Hair follicular keratinocyte (primary cell): ENCODE measurements around a stretch of chr17.

DNA sequence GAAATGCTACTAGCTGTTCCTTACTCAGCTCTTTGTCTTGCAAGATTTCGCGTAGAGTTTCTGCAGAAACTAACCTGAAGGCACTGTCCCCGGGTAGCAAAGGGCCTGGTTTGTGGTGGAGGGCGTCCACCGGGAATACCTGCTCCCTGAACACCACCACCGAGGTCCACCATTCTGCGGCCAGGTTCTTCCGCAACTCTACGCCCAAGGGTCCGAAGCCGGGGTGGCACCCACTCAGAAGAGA is 474 bp downstream of the POLG2 start:
- RAMPAGE, long total RNA: no peak

DNA sequence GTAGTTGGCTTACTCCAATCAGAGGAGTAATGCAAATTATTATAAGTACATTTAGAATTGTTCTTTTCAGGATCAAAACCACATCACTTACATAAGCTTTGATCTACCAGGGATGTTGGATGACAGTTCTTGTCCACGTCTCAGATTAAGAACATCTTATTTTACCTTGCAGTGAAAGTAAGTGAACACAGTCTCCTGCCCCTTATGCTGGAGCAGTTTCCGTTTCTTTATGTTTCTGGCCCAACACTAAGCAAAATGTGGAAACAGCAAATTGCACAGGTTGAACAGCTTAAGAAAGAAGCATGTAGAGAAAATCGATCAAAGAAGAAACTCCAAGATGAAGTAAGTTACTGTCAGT is 25.9 kb downstream of the CEP95 start:
- RAMPAGE, long total RNA: no peak

DNA sequence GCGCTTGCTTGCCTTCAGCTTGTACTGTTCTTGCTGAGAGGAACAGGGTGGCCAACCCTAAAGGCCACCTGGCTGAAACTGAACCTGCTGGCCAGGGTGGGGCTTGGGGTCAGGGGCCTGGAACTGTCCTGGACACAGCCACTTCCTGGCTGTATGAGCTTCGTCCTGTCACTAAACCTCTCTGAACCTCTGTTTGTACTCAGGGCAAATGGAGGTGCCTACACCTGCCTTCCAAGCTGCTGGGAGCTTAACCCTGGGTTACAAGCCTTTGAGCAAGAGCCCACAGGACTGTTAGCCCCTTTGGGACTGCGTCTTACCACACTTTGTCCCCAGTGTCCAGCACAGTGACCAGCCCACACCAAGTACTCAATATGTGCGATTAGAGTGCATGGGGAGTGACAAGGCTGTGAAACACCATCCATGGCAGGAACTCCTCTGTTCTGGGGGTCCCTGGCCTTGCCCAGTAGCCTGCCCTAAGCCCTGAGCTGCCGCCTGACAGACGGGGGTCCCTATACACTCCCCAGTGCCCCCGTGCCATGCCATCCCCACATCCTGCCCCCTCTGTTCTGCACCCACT is 112.7 kb upstream of the SMURF2 start:
- RAMPAGE, long total RNA: no peak

- RAMPAGE, long total RNA: no peak
Measured at GRCh38 chr17:64778291-64779324, 116.5 kb upstream of the SMURF2 start.

DNA sequence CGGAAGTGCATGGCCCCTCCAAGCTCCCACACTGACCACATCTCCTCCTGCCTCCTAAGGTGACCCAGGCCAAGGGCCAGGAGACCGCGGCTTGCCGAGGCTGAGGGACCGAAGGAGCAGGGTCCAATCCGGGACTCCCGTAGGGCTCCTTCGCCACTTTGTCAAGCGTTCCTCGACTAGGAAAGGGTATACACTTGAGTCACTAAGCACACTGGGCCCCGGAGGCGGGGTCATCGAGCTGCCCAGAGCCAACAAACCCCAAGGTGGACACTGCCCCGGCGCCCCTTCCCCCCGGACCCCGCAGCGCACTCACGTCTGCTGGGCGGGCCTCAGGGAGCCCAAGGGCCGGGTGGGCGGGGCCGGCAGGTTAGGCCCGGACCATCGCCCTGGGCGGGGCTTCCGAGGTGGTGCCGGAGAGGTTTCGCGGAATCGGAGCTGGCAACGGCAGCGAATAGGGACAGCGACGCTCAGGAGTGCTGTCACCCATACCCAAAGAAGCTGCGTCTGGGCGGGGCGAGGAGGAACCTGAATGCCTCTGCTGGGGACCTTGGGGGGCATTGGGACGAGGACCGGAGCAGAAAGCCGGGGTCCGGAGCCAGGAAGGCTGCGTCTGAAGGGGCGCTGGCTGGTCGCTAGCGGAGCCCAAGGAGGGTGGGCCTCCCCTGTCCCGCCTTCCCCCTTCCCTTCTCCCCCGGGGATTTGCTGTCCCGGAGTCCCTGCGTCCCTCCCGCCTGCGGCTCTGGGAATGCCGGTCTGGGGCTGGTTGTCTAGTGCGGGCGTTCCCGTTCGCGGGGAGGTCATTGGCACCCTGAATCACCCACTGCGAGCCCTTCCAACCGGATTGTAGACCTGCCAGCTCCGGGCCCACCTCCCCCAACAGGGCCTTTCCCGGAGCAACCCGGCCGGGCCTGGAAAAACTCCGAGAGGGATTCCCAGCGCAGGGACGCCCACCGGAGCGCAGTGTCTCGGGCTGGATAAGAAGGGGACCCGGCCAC is 118.2 kb upstream of the SMURF2 start:
- RAMPAGE, long total RNA: no peak

DNA sequence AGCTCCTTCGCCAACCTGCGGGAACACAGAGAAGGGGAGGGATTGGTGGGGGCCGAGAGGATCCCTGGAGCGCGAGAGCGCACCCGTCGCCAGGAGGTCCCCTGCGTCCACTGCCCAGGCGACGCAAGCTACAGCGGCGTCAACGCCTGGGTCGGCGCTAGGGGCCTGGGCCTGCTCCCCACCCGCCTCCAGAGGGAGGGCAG is 118.8 kb upstream of the SMURF2 start:
- RAMPAGE, long total RNA: no peak

GRCh38 chr17:64974089-64974891 is 55.0 kb upstream of the LRRC37A3 start:
- RAMPAGE, long total RNA: no peak

GRCh38 chr17:65035119-65035572 is 21.4 kb downstream of the GNA13 start:
- RAMPAGE, long total RNA: no peak

GRCh38 chr17:65072593-65072965 is 16.0 kb upstream of the GNA13 start:
- RAMPAGE, long total RNA: no peak

DNA sequence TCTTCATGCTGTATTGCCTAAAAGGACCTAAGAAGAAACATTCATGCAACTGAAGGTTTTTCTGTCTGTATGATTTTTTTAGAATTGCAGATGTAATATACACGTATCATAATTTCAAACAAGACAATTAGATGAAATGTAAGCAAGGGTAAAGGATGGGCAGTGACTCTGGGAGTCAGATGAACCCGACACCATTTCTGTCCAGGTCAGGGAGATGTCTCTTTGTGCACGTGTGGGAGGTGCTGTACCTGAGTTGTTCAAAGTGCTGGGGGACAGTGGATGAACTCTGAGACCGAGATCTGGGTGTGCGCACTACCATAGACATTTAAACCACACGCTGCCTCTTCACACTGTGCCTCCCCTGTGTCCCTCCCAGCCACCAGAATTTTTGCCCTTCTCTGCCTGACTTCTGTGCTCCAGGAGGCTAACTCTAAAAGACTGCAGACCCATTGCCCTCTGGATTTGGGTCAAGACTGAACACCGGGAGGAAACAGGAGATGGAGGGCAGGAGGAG is 5.9 kb upstream of the RGS9 start:
- RAMPAGE, long total RNA: no peak

DNA sequence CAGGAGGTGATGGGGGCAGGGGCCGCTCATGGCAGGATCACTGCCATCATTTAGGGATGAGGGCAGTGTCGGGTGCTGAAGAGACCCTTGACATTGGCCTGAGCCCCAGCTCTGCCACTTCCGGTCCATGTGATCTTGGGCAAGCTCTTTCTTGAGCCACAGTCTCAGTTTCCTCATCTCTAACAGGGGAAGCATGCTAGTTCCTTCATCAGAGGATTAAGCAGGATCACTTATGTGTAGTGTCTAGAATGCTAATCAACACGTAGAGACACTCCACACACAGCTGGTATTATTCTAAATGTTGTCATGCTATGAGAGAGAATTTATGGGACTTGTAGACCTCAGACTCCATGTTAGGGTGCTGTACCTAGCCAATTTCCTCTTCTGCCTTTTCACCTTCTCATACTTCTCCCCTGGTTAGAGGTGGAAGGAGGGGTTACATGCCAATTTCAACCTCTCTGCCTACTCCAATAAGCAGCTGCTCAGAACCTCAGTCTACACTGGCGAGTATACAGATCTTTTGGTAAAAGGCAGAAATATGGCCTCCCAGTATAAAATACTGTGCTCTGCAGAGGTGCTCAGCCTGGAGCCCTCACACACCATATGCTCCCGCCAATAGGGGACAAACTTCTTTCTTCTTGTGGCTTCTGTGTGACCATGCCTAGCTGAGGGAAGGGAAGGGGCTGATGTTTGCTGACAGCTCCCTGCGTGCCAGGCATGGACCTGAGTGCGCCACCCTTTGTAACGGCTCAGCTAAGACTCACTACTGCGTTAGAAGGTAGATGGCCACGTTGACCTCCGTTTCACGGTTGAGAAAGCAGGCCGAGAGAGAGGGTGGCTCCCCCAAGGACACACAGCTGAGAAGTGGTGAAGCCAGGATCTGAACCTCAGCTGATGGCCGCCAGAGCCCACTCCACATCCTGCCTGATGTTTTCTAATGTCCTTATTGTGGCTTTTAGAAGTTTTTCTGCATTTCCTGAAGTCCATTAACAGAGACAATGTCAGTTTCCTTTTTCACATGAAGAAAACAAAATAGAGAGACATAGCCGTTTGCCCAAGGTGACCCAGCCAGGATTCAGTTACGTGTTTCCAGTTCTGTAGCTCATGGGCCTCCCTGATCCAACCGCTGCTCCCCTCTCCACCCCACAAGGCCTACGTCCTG is 44.8 kb downstream of the RGS9 start:
- RAMPAGE, long total RNA: no peak

DNA sequence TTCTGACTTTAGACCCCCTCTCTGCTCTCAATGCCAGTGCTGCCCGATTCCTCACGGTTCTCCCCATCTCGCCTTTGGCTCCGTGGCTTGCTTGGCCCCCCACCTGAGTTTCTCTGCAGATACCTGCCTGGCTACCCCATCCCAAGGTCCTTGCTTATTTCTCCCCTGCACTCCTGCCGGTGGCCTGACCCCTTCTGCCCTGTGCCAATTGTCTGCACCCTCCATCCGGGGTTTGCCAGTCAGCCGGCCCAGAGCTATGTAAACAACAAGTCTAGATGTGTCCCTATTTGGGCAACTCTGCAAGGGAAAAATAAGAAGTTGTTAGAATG is 46.4 kb downstream of the RGS9 start:
- RAMPAGE, long total RNA: no peak

GRCh38 chr17:65290589-65291162 is 153.5 kb downstream of the RGS9 start:
- RAMPAGE, long total RNA: no peak

DNA sequence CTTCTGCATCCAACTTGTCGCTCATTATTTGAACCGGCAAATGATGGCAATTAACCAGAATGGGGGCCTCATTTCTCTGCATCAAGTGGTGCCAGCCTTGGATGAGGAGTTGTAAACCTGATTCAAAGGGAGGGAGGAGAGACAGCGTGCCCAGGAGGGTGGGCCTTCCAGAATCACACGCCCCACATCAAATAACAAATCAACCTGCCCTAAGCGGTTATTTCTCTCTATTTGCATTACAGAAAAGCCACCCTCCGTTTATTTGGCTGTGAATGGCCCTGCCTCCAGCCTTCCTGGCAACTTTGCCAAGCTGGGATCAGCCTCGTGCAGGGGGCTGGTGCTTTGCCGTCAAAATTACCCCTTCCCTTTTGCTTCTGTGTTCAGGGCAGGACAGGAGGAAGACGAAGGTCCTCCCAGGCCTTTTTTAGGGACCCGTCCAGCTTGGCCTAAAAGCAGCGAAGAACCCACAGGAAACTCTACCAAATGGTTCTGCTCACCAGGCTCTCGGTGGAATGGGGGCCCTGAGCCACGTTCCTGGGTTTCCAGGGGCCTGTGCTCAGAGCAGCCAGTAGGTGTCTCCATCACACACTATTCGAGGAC is 156.7 kb downstream of the RGS9 start:
- RAMPAGE, long total RNA: no peak

- RAMPAGE, long total RNA: no peak
Measured at GRCh38 chr17:65585473-65585886, 24.0 kb upstream of the AXIN2 start.

DNA sequence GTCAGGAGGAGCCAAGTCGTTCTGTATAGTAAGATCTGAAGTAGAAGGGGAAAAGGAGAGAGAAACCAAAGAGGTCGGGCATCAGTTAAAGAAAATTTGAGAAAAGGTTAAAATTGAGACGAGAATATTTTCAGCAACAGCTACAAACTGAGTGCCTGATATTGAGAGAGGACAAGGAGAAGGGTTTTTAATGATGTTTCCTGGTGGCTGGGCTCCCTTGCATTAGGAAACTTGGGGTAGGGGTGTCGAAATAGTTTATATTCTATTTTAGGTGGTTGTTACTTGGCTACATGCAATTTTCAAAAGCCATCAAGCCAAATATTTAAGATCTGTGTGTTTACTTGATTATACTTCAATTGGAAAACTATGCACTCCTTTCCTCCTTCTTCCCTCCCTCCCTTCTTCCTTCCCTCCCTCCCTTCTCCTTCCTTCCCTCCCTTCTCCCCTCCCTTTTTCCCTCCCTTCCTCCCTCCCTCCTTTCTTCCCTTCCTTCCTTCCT is 1.7 kb upstream of the APOH start:
- RAMPAGE, long total RNA: no peak

- RAMPAGE, long total RNA: no peak
Measured at GRCh38 chr17:66235131-66235908, 6.1 kb upstream of the APOH start.

DNA sequence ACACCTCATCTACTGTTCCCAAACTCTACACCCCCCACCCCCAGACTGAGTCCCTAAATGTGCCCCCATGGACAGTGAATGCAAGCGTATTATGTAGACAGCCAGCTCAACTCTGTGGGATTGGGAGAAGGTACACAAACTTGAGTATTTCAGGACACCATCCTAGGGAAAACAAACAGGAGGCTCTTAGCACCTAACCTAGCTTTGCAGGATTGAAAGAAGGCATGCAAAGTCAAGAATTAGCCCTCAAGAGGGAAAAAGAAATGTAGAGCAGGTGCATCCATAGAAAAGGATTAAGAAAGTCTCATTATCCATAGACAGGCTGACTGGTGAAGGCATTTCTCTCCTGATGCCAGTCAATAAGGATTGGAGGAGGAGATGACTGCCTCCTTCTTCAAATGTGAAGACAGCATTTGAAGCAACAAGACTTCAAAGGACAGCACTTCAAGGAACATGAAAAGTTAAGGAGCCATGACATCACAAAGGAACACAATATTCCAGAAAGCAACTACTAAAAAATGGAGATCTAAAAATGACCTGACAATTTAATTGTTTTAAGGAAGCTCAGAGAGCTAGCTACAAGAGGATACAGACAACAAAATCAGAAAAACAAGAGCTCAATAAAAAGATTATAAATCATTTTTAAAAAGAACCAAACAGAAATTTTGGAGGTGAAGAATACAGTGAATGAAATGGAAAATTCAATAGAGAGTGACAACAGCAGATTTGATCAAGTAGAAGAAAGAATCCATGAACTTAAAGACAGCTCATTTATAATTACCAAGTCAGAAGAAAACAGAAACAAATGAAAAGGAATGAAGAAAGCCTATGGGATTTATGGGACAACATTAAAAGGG is 136.9 kb upstream of the CACNG5 start:
- RAMPAGE, long total RNA: no peak

DNA sequence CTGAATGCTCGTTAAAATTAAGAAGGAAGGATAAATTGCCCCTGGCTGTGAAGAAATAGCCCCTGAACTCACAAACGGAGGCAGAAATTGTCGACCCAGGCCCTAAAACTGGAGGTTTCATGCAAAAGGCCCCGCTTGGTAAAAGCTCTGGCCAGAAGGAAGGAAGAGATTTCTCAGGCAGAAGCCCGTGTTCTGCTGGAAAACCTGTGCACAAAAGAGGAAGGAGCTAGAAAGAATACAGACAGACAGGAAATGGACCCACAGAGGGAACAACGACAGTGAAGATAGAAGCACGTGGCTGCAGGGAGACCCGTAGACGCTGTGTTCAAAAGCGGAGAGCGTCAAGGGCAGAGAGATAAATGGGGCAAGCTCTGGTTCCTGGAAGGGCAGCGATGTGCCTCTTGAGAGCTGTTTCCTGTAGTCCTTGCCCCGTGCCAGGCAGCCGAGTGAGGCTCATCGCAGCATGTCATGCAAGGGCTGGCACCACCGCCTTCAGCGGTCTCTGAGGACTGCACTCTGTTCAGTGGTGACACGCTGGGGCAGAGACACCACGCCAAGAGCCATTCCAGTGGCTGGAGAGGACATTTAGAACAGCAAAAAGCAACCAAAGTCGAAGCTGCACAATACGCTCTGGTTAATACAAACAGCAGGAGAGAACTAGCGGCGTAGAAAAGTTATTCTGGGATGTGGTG is 43.6 kb upstream of the CACNG5 start:
- RAMPAGE, long total RNA: no peak

DNA sequence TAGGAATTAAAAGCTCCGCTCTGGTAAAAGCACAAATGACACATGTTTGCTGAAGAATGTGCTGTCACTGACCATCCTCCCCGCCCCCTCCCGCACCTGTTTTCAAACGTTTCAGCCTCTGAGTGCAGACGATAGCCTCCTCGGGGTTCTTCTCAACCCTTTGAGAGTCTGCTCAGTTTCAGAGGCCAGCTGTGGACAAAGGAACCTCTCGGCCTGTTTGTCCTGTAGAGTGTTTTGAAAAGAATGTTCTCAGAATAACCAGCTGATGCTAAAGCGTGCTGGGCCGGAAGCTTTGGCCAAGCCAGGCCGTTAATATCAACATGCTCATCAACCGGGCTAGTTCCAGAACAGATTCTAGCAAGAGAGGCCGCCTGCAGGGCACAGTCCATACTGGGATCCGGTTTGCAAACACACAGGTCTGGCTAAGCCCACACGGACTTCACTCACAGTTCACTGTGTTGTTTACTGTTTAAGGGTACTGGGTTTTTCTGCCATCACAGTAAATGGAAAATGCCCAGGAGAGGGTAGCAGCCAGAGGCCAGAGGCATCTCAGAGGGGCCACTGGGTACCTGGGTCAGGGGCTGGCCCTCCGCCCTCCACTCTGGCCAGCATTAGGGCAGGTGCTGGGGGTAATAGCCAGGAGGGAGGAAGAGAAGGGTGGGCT is 6.4 kb upstream of the CACNG4 start:
- RAMPAGE, long total RNA: no peak